Anterior vena cava (tissue), 1 donor: Measurements from ENCODE around the gene C1QL2.

GRCh38 chr2:113097992-113098362 is 29.4 kb upstream of the IL1RN start:
- PRO-cap = no peak

DNA sequence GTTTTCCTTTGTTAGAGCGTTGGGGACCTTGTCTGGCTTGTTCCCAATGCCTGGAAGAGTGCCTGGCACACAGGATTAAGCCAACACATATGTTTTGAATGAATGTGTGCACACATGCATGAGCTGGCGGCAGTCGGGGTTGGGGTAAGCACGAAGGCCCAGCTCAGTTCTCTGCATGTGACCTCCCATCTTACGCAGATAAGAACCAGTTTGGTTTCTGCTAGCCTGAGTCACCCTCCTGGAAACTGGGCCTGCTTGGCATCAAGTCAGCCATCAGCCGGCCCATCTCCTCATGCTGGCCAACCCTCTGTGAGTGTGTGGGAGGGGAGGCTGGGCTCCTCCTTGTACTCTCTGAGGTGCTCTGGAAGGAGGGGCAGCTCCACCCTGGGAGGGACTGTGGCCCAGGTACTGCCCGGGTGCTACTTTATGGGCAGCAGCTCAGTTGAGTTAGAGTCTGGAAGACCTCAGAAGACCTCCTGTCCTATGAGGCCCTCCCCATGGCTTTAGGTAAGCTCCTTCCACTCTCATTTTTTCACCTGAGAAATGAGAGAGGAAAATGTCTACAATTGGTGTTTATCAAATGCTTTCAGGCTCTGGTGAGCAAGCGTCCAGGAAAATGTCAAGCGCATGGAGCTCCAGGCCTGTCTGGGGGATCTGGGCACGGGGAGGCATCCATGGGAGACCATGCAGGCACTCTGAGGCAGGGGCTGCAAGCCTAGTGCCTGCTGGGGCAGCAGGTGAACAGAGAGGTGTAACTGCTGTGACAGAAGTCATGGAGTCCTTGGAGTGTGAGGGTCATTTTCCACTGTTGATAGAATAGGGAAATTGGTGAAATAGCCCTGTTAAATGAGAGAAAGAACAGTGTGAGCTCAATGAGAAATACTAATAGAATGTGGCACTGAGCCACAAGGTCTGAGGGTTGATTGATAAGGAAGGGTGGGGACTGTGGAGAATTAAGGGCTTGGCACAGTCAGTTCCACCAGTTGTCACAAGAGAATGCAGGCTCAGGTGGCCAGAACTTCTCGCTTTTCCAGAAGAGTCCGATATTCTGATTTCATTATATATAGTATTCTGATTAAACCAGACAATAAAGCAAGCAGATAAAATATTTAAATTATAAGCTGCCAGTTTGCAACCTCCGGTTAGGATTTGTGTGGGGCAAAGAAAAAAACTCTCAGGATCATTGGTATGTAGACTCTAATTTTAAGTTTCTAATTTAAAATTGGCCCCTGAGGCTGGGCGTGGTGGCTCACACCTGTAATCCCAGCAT is 9.4 kb upstream of the IL1RN start:
- PRO-cap = no peak

- PRO-cap = no peak
These were observed 2.8 kb upstream of the IL1RN start for GRCh38 chr2:113124494-113125040.

DNA sequence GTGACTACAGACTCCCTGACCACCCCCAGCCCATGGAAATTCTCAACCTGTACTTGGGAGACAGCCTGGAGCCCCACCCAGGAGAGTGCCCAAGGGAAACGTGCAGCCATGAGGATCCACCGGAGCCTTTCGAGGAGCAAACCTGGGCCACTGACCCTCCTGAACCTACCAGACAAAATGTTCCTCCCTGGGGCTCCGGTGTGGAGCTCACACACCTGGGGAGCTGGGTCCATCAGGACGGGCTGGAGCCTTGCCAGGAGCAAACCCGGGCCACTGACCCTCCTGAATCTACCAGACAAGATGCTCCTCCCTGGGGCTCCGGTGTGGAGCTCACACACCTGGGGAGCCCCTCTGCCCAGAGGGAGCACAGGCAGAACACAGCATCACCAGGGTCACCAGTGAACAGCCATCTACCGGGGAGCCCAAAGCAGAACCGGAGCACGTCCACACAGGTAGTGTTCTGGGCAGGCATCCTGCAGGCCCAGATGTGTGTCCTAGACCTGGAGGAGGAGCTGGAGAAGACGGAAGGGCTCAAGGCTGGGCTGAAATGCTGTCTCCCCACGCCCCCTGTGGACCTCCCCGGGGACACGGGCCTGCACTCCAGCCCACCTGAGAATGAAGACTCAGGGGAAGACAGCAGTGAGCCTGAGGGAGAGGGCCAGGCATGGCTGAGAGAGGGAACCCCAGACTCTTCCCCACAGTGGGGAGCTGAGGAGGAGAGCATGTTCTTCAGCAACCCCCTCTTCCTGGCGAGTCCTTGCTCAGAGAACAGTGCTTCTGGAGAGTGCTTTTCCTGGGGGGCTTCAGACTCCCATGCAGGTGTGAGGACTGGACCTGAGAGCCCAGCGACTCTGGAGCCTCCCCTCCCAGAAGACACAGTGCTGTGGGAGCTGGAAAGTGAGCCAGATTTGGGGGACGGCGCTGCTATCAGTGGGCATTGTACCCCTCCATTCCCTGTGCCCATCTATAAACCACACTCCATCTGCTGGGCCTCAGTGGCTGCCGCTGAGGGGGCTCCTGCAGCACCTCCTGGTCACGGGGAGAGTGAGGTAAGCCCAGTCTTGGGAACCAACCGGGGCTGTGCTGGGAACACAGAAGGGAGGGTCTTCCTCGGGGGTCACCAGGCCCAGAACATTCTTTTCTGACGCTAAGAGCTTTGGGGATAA is 9.1 kb downstream of the PSD4 start:
- PRO-cap = no peak

DNA sequence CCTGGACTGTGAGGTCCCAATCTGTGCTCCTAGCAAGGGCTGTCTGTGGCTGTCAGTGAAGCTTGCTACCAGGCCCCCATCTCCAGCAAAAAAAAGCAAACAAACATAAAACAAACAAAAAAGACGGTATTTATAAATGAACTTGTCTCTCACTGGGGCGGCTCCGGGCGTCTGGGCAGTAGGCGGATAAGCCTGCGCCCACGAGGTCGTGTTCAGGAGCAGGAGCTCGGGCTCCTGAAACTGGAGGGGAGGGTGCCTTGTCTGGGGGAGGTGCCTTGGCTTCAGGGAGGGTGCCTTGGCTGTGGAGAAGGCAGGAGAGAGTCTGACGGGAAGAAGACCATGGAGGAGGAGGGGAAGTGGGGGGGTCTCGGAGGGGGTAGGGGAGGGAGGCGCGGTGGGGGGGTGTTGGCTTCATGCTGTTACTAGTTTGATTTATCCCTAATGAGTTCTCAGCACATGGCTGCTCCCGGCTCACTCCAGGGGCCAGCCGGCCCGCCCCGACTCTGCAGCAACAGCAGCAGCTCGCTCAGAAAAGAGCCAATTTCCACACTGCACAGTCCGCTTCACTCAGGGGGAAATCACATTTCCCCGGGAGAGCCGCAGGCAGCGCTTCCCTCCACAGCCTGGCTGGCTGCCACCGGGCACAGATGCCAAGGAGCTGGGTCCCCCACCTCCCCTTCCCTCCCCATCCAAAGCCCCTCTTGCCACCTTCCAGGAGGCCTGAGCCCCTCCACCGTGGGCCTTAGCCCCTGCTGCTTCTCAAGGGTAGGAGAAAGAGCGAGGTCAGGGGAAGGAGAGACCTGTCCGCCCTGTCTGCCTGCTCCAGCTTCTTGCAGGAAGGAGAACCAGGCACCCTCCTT is 38.7 kb downstream of the PSD4 start:
- PRO-cap = bidirectional peak, plus-strand start at position 529 of the sequence, minus-strand start at position 505 of the sequence

DNA sequence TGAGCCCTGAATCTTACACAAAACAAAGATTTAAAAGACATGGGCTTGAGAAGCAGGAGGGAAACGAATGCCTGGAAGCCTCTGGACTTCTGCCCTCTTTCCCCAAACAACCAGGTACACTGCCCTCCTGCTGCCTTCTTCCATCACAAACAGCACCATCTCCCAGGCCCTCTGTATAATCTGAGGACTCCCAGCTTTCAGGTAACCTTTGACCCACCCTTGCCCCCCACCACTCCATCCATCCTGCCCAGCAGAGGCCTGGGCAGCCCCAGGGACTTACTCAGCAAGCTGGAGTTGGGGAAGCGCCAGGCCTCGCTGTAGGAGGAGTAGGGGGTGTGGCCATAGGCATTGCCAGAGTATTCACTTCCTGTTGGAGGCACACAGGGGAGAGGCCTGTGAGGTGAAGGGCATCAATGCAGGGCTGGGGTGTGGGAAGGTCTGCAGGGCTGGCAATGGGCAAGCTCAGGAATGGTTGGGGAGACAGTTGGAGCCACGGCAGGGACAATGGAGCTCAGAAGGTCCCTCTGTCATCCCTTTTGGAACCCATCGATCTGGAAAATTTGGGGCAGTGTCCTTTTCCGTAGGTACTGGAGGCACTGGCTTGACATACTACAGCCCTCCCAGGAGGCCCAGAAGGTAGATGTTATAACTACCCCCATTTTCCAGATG is 46.2 kb downstream of the PSD4 start:
- PRO-cap = unidirectional peak, plus-strand start at position 383 of the sequence

DNA sequence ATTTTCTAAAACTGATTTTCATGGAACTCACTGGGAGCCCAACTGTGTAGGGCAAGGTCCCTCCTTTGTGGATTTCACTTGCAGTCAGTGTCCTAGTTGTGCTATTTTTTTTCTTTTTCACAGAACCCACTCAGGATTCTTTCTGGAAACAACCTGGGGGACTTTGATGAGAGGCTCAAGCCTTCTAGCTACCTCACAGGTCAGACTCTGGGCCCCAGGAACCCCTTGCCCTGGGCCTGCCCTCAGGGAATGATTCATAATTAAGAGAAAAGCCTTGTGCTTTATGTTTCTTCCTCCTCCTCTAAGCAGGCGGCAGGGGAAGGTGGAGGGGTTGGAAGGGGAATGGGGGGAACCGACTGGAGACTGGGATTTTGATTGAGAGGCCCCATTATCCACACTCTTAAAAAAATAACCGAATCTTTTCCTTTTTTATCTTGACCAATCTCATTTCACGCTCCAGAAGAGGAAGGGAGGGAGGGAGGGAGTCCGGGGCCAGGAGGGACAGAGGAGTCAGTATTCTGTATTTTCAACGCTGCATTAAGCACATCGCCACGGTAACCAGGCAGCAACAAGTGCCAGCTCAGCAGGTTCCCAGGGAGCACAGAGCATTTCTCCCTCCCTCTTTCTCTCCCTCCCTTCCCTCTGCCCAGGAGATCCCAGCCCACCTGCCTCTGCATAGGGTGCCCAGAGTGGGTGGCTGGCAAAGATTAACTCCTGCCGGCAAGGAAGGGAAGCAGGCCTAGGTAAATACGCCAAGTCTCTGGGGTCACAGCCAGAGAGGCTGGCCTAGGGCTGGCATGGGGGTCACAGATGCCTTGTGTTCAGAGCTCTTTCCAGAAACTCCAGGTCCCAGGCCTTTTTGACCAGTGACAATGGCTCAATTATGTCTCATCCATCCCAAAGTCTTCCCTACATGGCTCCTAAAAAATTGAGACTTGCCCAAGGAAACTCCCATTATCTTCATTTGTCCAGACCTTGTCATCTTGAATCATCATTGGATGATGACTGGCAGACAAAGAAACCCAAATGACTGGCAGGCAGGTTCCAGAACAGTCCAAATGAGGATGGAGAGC is 52.0 kb downstream of the PSD4 start:
- PRO-cap = no peak

DNA sequence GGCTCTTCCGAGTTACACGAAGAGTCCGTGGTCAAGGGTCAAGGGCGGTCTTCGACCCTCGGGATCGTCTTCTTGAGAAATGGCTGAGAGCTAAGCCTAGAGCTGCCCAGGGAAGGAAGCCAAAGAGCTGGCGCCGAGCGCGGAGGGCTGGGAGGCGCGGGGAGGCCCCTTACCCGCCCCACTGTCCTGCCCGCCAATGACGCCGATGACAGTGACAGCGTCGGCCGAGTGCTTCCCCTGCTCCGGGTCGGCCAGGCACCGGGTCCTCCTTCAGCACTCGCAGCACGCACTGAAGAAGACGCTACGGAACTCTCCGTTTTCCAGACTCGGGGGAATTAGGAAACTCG is 4.4 kb downstream of the FOXD4L1 start:
- PRO-cap = no peak

DNA sequence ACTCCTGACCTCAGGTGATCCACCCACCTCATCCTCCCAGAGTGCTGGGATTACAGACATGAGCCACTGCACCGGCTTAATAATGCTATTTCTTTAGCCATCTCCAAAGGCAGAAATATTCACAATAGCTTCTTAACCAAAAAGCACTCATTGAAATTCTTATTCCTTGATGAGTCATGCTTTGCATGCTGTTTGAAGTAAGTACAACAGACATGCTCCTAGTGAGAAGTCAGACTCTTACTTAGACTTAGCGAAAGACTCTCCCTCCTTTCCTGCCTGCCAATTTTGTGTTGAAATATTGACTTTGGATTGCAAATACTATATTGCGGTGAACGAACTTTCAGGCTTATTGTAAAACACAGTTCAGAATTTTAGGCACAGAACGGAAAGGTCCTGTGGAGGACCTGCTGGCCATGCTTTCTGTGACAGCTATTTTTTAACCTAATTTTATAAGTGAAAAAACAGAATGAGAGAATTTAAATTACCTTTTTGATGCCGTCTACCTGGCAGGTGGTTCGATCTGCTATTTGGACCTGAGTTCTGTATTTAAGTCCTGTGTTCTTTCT is 4.5 kb downstream of the ACTR3 start:
- PRO-cap = no peak

GRCh38 chr2:113957282-113957740 is 67.4 kb downstream of the ACTR3 start:
- PRO-cap = no peak

GRCh38 chr2:117835685-117836531 is 21.4 kb downstream of the DDX18 start:
- PRO-cap = unidirectional peak, plus-strand start at chr2:117836120

DNA sequence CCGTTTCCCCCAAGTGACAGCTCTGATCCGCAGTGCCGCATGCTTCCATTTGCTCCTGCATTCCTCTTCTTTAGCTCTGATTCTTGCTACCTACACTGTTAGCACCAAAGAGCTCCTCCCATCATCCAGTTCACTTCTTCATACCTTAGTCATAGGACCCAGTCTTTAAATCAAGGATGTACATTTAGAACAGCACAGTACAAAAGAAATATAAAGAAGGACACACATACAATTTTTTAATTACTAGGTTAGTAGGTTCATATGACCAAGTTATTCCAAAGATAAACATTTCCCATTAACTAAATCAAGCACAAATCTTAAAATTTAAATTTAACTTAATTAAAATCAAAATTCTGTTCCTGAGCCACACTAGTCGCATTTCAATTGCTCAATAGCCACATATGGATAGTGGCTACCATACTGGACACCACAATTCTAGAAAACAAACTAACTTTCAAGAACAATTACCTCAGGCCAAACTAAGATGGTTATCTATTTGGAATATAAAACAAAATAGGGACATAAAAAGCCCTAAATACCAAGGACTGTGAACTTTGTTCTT is 32.4 kb downstream of the CCDC93 start:
- PRO-cap = no peak

GRCh38 chr2:118012916-118013170 is 1.0 kb downstream of the CCDC93 start:
- PRO-cap = no peak

DNA sequence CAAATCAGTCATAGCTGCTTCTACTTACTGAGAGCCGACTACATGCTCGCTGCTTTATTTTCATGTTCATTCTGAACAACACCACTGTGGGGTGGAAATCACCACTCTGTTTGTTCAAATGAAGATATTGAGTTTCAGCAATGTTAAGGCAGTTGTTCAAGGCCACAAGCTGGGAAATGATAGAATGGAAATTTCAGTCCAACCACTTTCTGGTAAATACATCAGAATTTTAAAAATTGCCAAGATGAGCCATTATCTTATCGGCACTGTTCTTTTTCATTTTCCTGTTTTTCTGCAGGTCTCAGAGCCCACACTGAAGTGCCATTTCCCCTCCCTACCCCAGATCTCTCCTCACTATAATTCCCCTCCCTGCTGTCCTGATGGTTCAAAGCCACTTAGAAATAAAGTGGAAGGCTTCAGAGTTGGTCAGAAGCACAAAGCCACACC is 88.5 kb downstream of the INSIG2 start:
- PRO-cap = no peak

DNA sequence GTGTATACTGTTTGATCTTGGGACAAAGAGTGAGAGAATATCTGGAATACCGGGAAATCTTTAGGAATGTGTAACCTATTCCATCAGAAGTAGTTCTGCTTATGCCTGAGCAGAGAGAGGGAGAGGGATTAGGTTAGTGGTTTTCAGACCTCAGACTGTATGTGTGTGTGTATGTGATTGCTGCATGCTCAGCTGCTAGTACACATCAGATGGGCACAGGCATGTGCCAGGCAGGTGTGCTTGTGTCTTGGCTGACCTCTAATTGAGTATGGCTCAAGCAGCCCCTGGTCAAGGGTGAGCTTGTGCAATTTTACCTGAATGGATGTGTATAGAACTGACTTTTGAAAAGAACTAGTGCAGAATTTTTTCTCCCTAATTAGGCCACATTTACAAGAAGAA is 91.2 kb downstream of the INSIG2 start:
- PRO-cap = no peak

DNA sequence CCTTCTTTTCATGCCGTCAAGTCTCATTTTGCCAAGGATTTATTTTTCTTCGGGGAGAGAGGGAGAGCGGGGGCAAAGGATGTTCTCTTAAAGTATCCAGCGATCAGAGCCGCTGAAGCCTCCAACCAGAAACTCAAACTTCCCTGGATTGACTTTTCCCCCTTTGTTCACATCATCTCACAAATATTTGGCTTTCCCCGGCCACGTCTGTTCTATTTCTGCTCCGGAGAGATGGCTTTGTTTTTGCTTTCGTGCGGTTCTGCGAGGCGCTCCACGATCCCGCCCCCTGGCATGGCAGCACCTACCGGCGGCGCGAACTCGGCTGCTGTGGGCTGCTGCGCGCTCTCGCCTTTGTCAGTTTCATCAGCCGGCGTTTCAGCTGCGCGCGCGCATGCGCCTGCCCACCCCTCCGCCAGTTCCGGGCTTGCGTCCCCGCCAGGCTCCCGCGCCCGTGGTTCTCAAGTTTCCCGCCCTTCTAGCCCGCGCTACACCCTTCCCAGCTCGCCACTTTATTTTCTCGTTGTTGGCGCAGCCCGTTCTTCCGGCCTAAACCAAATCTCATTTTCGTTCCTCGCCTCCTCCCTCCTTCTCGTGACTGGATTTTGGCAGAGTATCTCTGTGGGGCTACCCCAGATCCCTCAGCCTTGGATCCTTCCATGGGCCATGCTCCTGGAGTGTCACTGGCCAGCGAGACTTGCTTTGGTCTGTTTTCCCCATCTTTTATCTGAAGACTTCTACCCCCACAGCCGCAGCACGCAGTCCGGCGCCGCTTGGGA is 98.0 kb downstream of the INSIG2 start:
- PRO-cap = bidirectional peak, plus-strand start at position 415 of the sequence, minus-strand start at position 327 of the sequence

DNA sequence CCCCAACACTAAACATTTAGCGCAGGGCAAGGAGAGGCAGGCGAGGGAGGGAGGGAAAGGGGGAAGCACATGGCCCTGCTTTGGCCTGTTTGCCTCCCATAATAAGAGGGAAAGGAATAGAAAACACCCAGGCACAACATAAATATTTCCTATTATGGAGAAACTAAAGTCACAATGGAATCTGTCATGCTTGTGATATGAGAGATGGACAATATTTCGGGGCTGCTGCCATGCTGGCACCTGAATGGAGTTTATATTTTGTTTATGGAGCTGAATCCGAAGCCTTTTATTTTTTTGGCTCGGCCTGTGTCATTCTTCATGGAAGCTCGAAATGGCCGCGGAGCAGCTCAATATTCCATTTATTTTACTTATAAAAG is 221.2 kb downstream of the INSIG2 start:
- PRO-cap = no peak

- PRO-cap = no peak
These were observed 230.9 kb downstream of the INSIG2 start for GRCh38 chr2:118319084-118319718.

- PRO-cap = no peak
These were observed 12.6 kb downstream of the MARCO start for GRCh38 chr2:118954264-118955352.

GRCh38 chr2:119158657-119158980 is at the start of gene C1QL2:
TSS of gene C1QL2 (minus strand) at chr2:119158751.
- PRO-cap = no peak